Pericardium fibroblast (primary cell): ENCODE measurements around the gene DIP2C.

GRCh38 chr10:151059-151789, 16.0 kb downstream of the ZMYND11 start:
- RAMPAGE, long total RNA: no peak

DNA sequence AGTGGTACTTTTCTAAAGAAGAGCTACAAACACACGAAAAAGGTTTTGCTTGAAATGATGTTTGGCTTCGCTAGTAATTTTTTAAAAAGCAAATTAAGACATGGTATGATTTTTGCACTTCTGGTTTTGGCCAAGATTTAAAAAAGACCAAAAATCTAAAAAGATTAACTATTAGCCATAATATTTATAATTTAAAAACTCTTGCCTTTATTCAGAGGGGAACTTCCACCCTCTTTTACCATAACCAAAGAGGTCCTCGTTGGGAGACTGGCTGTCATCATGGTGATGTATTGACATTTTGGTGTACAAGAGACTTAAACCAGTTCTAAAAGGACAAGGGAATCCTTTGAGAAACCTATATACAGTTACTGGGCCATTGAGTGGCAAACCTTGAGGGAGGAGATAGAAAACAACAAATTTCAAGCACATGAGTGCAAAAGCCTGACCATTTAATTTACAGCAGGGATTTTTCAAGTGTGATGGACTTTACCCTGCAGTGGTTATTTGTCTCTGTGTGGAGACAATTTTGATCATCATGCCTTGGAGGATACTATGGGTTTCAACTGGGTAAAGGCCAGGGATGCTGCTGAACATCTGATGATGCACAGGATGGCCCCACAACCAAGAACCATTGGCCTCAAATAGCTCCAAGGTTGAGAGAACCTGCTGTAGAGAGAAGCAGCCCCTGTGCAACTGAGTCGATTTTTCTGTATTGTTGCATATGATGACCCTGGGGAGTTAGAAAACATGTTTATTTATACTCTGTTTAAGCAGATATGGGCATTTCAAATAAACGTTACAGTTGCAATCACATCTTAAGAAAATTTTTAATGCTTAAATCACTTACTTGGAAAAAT, 20.5 kb downstream of the ZMYND11 start:
- RAMPAGE, long total RNA: no peak

DNA sequence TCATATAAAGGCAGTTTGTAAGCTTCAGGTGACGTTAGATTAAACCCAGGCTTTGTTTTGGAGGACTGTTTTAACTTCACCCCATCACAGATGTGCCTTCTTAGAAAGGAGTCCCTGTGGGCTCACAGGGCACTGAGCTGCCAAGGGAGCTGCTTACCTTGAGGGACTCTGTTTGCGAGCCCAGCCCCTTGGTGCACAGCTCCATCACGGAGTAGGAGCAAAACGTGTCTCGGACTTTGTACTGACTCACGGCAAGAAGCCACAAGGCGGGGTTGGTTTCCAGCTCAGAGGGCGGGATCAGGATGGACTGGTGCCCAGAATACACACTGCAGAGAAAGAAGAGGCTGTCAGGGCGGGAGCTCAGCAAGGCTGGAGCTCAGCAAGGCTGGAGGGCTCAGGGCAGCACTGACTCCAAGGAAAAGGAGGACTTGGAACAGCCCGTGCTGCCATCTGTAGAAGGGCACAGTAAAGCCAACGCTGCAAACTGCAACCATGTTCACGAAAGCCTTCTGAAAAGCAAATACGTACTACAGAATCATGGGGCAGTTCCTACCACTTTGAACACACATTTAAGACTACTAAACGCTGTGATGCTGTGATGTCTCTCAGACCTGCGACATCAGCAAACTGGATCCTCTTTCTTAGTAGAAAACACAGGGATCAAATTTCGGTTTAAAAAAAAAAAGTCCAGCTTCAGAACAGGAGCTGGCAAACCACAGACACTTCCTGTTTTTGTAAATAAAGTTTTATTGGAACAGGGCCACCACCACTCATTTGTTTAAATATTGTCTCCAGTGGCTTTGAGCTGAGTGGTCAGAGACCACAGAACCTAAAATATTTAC, 194.2 kb downstream of the ZMYND11 start:
- RAMPAGE, long total RNA: no peak

DNA sequence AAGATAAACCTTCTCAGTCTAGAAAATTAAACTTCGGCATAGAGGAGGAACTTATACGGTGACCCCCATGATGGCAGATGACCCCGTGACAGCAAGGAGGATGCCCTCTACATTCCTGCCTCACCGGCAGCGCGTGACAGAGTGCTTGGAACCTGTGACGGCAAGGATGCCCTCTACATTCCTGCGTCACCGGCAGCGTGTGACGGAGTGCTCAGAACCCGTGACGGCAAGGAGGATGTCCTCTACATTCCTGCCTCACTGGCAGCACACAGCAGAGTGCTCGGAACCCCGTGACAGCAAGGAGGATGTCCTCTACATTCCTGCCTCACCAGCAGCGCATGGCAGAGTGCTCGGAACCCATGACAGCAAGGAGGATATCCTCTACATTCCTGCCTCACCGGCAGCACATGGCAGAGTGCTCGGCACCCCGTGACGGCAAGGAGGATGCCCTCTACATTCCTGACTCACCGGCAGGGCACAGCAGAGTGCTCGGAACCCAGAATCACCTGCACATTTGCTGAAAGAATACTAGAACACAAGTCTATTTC, 231.0 kb downstream of the DIP2C start:
- RAMPAGE, long total RNA: no peak

DNA sequence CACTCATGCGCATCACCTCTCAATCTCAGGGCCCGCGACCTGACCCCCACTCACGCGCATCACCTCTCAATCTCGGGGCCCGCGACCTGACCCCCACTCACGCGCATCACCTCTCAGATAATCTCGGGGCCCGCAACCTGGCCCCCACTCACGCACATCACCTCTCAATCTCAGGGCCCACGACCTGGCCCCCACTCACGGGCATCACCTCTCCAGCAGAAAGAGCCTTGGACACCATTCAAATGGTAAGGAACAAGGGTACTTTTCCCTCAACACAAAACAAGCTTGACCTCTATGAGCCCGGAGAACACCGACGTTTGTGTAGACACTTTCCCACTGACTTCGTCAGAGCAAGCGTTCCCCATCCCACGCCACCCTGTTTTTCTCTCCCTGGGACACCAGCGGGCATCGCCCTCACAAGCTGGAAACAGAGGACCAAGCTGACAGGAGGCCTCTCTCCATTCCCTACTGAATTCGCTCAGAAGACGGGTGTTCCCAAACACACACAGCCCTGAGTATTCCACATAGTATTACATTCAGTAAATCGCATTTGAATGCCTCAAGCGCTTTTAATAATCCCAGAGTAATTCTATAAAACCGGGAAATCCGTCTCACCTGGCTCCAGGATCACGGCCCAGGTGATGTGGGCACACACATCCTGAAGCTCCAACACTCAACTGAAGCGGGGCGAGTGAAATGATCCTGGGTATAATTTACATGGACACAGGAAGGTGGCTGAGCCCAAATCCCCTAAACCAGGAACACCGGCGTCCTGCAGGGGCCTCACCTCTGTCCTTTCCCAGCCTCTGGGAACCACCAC, 104.4 kb downstream of the DIP2C start:
- RAMPAGE, long total RNA: no peak

- RAMPAGE, long total RNA: no peak
Observed at GRCh38 chr10:624508-624909, 65.0 kb downstream of the DIP2C start.

DNA sequence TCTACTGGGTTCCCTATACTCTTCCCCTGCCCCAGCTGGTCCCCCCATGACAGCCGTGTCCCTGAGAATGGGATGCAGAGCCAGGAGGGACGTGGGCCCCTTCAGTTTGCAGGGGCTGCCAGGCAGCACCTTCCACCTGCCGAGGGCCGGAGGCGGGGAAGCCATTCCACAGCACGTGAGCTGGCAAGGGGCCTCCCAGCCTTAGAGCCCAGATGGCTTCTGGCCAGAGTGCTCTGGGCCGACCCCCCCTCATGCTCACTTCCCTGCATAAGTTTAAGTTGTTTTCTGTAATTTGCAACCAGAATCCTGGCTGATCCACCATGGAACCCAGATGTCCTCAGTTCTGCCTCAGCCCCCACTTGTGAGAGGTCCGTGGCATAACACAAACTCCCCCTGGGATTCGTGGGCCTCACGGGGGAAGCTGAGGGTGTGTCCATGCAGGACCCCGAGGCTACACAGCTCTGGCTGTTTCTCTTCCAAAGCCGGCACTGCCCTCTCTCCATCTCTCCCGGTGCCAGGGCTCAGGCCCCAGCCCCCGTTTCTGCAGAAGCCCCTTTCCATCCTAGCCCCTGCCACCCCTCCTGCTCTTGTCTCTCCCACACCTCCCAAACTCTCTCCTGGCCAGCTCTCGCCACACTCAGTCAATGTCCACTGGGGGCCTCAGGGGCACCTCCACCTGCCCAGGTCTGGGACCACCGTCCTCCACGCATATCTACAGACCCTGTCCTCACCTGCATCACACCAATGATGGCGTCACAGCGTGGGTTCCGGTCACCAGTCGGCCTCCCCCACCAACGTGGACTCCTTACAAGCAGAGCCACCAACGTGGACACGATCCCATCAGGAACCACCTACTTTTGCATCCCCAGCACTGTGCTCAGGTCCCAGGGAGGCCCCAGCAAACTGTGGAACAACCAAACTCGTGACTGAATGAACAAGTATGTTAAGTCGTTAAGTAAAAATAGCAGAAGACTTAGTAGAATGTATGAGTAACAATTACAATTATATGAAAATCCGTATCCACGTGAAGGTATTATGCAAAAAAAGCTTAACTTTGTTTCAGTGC, 38.6 kb downstream of the DIP2C start:
- RAMPAGE, long total RNA: no peak

DNA sequence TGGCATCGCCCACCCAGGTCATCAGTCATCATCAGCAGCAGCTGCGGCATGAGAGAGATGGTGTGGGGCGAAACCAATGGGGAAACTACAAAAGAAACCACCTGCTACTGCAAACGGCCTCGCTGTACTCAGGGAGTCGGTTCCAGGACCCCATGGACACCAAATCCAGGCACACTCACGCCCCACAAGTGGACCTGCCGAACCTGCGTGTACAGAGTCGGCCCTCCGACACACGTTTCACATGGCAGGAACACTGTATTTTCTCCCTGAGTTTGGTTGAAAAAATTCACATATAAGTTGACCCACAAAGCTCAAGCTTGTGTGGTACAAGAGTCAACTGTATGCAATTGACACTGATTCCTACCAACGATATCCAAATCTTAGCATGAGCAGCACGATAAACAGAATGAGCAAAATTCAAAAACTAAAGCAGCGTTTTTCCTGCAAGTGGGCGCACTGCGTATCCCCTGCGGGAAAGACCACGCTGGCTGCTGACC, 37.7 kb downstream of the DIP2C start:
- RAMPAGE, long total RNA: no peak

DNA sequence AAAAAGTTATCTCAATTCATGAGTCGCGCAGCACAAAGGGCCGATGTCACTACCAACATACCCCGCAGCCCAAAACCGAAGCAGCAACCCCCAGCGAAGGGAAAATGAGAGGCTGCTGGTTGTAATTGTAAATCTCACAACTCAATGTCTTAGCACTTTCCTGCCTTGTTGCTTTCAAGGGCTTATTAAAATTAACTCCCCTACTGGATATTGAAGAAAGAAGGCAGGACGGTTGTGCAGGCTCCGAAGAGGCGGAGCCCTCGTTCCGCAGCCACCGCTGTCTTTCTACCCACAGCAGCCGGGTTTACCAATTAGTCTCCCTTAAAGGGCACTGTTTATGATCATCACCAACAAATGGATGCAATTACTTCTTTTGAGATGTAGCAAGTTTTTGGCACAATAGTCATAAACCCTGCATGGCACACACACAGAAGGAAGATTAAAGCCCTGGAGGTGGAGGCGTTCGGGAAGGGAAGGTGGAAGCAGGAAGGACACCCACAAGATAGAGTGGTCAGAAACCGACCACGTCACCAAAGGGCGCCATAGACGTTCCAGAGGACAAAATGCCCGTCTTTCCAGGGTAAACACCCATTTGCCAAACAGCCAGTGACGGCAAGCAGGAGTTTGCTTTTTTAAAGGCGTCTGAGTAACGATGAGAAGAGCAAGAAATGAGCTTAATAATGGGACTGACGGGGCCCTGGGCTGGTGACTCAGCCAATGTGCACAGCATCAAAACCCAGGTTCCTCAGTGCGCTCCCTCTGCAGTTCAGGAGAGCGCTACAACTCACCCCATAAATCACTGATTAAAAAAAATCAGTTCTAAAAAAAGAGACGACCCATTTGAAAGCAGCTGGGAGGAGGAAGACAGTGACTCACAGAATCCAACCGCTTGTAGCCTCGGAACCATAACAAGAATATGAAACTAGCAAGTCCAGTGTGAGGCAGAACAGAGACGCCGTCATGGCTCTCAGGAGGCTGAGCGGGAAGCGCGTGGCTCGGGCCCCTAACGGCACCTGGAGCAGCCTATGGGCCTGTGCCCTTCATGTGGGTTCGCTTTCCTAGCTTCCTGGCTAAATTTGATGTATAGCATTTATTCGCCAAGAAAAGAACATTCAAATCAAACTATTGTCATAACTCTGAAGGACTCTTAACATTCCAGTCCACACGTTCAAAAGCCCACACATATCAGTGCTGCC, 6.0 kb downstream of the DIP2C start:
- RAMPAGE, long total RNA: no peak

DNA sequence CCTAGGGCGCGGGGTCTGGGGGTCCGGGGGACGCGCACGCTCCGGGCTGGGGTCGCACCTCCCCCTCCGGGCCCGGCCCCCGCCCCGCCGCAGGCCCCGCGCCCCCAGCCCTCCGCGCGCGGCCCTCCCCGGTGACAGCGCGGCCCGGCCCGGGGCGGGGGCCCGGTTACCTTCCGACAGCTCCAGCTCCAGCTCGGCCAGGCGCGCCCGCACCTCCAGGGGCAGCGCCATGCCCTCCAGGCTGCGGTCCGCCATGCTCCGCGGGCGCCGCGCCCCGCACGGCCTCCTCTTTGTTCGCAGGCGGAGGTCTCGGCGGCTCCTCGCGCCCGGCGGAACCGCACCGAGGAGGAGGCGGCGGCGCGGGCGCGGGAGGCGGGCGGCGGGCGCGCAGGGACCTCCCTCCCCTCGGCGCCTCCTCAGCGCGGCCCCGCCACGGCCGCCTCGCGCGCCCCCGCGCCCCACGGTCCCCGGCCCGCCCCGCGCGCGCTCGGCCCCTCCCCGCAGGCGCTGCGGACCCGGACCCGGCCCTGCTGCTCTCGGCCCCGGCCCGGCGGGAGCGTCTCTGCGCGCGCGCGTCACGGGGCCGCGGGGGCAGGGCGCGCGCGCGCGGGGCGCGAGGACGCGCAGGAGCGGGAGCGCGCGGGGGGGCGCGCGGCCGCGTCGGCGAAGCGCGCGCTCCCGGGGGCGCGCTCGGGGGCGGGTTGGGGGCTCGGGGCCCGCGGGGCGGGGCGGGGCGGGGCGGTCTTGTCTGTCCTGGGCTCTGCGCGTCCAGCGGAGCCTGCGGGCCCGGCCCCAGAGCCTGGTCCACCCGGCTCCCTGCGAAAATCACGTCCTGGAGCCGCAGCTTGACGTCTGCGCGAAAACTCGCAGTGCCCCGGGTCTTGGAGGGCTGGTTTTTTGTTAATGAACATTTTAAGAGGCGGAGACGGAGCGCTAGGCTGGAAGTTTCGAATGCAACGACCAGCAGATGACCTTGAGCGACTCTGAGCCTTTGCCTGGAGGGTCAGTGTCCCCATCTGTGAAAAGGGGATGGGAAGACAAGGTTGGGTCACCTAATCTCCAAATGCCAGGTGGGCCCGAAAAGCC, at the start of gene DIP2C:
Gene DIP2C (minus strand): TSS at position 345 of the 1,086 bp plus-strand sequence.
- RAMPAGE, long total RNA: no peak

DNA sequence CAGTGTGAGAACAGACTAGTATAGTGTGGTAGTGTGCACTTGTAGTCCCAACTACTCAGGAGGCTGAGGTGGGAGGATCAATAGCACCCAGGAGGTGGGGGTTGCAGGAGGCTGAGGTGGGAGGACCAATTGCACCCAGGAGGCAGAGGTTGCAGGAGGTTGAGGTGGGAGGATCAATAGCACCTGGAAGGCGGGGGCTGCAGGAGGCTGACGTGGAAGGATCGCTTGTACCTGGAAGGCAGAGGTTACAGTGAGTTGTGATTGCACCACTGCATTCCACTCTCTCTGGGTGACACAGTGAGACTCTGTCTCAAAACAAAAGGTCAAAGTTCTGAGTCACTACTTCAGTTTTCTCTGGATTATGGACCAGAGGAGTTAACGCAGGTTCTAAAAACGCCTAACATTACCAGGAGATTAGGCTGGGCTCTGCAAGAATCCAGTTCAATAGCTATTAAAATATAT, 22.7 kb upstream of the DIP2C start:
- RAMPAGE, long total RNA: no peak

GRCh38 chr10:1240181-1240724, 184.1 kb downstream of the WDR37 start:
- RAMPAGE, long total RNA: no peak

DNA sequence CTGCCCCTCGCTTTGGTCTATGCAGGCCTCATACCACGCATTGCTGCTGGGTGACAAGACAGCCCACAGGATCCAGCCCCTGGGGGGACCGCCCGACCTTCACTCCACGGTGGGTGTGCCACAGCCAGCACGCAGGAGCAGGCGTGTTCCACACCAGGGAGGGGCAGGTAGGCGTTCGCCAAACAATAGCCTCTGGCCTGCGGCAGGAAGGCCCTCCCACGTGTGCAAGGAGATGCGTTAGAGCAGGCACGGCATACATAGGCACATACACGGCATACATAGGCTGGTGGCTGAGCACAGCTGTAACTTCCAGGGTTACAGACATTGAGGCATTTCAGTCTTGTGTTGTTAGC, 233.5 kb downstream of the WDR37 start:
- RAMPAGE, long total RNA: no peak

- RAMPAGE, long total RNA: no peak
Observed at GRCh38 chr10:1420427-1421403, 316.6 kb downstream of the ADARB2 start.

DNA sequence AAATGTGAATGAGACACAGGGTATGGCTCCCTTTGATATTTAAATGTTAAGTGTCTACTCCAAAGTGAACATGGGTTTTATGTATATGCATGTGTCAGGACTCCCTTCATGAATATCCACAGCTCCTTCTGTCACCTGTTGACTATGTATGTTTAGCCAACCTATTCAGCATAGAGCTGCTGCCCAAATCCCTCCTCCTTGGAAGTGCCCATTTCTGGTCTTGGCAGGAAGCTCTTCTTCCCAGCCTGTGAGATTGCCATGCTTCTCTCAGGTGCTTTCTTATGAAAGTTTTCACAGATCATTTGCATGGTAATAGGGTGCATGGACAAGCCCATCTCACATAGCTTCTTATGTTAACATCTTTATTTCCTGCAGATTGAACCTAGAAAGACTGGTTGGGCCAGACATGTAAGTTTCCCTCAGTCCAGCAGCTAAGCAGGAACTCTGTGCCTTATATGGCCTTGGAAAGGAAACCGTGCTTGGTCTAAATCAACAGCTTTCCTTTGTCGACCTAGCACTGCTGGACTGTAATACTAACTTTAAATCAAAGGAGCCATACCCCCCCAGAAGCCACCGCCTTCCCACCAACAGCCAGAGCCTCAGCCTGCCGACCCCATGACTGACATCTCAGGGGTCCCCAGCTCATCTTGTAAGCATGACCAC, 288.9 kb downstream of the ADARB2 start:
- RAMPAGE, long total RNA: no peak

DNA sequence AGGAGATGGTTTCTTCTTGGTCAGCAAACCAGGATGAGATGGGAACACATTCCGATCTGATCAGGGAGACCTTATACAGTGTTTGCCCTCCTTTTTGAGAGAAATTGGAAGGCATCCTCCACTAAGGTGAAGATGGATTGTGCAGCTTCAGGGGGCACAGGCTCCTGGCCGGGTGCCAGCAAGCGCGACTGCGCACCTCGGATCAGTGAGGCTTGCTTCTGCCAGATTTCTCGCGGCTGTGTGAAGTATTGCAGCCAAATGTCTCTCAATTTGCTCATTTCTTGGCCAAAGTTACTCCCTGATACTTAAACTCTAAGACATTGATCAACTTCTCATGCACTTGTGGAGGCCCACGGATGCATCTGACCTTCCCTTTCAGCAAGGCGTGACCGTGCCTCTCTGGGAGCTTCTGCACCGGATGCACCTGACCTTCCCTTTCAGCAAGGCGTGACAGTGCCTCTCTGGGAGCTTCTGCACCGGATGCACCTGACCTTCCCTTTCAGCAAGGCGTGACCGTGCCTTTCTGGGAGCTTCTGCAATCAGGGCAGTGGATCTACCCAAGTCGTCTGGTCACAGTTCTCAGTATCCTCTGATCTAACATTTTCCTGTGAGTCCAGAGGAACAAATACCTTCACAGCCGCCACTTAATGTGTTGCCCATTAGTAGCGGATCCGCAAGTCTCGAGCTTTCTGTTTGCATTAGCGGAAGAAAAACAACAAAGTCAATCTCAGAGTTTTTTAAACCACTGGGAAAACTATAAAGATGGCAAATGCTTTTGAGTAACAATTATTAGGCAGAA, 248.3 kb downstream of the ADARB2 start:
- RAMPAGE, long total RNA: no peak

GRCh38 chr10:2501085-2501686, 566.2 kb upstream of the PFKP start:
- RAMPAGE, long total RNA: no peak

- RAMPAGE, long total RNA: no peak
Observed at GRCh38 chr10:2985621-2986288, 81.6 kb upstream of the PFKP start.

GRCh38 chr10:3036068-3036518, 31.3 kb upstream of the PFKP start:
- RAMPAGE, long total RNA: no peak

DNA sequence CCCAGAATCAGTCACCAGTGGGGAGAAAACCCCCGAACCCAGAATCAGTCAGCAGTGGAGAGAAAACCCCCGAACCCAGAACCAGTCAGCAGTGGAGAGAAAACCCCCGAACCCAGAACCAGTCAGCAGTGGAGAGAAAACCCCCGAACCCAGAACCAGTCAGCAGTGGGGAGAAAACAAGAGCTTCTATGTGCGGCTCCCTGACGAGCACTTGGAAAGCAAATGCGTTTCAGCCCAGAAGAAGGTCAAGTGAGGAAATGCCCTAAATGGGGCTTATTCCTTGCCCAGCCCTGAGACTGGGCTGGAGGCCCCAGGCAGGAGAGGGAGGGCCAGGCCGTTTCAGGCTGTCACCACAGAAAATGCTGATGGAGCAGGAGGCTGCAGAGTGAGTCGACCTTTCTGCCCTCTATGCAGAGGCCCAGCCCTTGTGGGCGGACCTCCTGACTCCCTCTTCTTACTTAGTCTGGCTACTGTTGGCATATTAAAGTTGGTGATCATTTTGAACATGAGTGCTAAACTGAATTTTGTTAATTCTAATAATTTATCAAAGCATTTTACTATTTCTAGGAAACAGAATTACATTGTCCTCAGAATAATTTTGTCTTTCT, 18.7 kb upstream of the PFKP start:
- RAMPAGE, long total RNA: no peak